Left ventricle myocardium (tissue), 1 donor: ENCODE data around the gene ANKRD37.

DNA sequence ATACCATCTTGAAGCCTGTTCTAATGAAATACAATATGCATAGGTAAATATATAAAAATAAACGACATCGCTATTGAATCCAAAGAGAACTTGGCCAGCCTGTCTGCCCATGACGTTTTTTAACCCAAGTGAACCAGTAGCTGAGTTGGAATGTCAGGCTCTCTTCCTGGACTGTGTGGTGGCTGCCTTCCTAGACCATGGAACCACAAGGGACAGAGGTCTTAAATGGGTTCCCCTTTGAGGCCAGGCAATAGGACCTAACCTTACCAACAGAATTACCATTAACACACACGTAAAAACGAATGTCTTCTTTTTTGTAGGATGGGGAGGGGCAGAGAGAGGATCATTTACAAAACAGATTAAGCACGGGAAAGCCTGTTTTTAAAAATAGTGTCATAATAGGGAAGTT lies 69.3 kb upstream of the ACSL1 start:
- PRO-cap: no peak

- PRO-cap: no peak
Observed at GRCh38 chr4:185202295-185202849, 1.4 kb downstream of the CFAP97 start.

DNA sequence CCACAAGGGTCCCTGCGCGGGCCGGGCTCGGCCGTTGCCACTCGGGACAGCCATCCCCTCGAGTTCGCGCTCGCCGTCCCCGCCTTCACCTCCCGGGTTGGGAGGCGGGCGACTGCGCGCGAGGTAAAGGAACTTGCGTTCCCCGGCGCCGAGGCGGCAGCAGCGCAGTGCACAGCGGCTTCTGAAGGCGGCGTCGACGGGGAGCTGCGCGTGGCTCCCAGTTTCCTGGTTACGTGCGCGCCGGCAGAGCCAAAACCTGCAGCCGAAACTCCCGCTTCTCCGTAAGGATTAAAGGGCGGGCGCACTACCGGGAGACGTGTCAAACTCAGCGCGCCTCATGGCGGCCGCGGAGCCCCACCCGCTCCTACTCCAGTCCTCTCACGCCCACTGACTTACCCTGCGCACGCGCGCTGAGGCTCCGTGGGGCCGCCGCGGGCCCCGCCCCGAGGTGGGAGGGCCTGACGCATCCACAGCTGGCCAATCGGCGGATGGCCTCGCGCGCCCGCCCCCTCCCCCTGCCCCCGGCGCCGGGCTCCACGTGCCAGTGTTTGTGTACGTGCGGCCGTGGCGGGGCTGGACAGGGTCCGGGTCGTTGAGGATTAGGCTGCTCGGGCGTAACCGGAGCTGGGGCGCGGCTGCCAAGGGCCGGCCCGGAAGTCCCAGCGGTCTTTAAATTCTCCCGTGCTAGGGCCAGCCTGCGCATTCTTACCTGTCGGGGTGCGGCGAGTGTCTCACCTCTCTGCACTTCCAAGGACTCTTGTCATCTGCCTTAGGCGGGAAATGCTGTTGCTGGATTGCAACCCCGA lies at the start of gene ANKRD37:
Gene ANKRD37, plus strand, starts transcription at position 698 of the 806 bp plus-strand sequence.
- PRO-cap: bidirectional peak, plus-strand start at position 700 of the sequence, minus-strand start at position 290 of the sequence

- PRO-cap: bidirectional peak, plus-strand start at chr4:185504696, minus-strand start at chr4:185504465
Observed at GRCh38 chr4:185504349-185505326, 30.7 kb downstream of the PDLIM3 start.

DNA sequence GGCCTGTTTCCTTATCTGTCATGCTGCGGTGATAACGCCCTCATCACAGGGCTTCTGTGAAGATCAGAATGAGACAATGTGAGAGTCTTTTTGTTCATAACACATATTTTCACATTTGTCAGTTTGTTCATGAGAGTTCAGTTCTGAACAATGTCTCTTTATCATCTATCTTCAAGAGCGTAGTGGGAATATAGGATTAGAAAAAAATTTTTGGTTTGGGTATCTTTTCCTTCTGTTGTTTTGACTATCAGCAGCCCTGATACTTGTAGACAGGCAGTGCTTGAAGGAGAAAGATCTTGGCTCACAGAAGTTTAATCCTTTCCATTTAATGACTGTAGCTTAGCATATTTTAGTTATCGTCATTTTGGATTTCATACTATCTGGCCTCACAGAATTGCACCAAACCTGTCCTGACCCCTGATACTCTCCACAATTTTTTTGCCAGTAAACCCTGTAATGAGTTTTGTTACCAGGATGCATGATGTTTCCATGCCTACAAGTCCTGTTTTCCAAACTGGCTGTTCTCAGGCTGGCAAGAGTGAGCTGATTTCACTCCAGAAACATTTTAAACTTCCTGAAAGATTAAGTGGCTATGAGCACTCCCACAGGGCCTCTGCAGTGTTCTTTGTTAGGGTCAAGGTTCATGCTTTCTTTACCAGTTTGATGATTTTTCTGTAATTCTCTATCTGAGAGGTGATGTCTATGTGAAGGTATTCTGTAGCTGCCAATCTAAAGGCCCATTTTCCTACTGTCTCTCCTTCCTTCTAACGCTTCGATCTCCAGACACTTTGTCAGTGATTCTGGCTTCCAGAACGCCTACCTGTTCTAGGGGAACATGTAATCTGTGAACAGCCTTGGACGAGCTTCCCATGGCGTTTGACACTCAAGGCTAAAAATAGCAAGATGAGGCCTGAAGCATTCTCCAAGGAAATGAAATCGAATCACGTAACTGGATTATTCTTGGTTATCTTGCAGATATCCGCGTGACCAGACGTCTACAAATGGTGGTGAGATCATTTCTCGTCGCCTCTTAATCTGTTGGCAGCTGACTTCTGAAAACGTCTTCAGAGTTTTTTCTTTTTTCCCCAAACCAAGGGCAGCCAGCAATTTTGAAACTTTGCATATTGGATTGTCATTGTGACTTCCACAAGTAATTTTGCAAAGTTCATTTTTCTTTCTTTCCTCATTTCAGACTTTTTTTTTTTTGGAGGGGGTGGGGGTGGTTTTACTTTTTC lies 31.7 kb upstream of the PDLIM3 start:
- PRO-cap: no peak

DNA sequence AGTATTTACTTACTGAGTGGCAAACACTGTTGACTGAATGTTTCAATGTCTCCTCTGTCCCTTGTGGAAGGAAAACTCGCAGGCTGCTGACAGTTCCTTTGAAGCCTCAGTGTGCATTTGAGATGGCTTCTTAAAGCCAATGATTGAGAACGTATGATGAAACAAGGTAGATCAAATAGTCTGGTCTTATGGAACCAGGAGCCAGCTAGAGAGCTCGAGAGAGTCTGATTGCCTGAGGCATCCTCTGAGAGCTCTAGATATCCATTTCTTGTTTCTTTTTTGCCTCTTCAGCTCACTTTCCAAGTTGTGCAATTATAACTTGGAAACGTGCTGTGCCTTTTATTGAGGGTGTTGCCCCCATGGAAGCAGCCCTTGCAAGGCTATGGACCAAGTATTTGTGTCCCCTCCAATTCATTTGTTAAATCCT lies 43.1 kb upstream of the PDLIM3 start:
- PRO-cap: no peak

DNA sequence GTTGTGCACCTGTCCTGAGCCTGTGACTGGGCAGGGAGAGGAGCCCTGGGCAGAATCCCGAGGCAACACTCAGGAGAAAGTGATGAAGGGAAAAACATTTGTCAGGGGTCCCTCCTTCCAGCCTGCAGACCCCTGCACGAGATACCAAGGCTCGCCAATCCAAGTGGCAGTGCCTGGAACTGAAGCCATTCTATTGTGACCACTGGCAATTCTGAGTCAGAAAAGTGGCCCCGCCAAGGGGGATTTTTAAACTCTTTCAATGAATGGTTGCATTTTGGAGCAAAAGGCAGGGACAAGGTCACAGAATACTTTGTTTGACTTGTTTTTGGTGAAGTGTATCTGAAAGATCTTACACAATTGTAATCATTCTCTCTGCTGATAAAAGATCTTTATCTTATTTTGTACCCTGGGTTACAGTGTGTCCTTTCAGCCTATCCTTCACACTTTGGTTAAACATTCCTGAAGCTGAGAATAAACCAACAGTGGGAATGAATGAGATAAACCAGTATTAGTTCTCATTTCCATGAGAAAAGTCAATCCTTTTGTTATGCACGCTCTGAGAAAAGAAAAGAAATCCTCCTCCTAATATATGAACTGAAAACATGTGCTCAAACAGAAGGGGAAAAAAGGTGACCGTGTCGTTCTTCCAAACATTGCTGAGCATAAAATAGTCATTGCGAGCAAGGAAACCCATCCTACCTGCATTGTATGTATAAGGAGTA lies 115.9 kb upstream of the PDLIM3 start:
- PRO-cap: no peak

DNA sequence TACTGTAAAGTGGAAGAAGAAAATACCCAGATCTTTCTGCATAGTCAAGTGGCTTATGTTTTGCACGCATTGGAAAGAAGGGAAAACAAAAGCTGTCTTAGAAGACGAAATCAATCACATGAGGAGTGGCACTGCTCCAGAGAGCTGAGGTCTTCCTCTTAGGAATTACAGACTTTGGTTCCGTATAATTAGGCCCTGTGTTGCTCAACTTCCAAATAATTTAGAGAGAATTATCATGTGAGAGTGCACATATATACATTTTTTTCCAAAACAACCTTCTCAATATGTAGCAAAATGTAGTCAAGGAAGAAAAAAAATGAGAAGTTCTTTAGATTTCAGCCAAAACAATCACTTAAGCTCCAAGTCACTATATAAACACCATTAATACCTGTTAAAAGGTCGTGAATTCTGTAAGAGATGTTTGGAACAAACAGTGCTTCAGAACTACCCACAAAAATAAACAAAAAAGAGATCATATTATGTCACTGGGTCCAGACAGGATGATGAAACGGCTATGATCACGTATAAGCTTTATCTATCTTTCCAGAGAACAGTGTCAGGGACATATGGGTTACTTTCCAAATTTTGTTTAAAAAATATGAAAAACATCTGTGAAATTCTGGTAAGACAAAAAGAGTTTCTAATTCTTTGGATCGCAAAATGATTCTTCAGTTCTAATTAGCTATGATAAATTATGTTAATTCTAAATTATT lies 90.2 kb downstream of the SORBS2 start:
- PRO-cap: no peak

DNA sequence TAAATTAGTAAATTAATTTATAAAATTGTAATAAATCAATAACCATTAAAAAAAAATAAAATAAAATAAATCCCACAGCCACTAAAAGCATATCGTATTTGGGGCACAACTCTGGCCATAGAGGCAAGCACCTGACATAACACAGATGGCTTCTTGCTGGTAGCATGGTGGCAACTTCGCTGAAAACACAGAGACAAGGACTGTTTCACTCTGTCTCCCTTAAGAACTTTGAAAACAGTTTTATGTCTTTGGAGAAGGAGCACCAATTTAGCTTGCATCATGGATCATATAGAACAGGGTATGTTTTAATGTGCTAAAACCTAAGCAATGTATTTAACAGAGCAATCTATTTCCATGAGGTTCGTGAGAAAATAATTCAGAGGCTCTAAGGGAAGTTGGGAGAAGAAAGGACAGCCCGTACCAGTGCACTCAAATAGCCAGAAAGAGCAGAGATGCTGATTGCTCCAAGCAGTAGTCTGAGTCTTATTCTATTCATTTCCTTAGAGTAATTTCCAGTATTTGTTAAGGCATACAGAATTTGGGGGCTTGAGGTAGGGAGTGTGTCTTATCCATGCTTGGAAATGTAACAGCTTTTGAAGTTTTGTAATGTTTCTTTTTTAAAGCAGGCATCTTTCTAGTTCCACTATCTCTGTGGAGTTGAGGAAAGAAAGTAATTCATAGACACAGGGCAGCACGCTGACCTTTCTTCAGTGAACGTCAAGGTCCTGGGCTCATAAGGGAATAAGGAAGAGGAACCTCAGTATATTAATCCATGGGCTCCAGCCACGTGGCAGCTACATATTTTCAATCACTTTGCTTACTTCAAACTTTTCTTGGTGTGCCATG lies 88.7 kb downstream of the SORBS2 start:
- PRO-cap: no peak

- PRO-cap: no peak
Observed at GRCh38 chr4:185742674-185743148, 69.3 kb downstream of the SORBS2 start.

- PRO-cap: no peak
Observed at GRCh38 chr4:185820181-185820479, 8.1 kb upstream of the SORBS2 start.

DNA sequence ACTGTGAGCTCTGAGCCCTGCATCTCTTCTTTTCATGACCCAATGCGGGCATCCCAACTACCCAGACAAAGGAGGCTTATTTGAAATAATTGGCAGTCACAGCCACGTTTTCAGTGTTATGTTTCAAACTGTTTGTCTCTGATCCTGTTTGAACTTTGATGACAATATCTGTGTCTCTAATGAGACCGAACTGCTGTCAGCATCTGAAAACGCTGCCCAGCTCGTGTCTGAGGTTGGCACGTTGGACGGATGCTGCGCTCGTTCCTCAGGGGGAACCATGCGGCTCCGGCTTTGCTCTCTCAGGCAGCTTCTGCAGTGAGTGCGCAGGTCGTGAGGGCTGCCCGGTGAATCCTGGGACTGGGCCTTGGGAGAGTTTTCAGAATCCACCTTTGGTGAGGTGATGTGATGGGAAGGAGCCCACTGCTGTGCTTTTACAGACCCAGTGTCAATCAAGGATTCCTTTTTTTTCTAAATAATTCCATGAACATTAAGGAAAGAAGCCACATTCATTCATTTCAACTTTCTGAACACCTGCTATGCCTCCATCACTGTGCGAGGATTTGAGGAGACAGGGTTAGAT lies 58.4 kb upstream of the SORBS2 start:
- PRO-cap: bidirectional peak, plus-strand start at position 315 of the sequence, minus-strand start at position 293 of the sequence

DNA sequence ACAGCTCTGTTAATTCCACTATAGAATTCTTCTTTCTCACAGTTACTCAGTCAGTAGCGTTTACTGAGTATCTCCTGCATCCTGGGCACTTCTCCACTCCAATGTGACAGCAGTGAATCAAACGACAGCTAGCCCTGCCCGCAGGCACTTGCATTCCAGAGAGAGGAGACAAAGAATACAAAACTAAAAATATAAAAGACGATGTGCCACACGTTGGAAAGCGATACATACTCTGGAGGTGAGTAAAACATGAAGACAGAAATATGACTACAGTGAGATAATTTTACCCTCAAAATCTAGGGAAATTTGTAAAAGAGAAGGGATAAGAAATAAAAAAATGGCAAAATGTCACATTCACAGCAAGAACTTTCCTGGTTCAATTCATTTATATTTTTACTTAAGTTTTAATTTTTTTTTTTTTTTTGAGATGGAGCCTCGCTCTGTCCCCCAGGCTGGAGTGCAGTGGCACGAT lies 53.4 kb upstream of the TLR3 start:
- PRO-cap: bidirectional peak, plus-strand start at position 194 of the sequence, minus-strand start at position 103 of the sequence

GRCh38 chr4:186027221-186027720 lies 41.7 kb upstream of the TLR3 start:
- PRO-cap: no peak

DNA sequence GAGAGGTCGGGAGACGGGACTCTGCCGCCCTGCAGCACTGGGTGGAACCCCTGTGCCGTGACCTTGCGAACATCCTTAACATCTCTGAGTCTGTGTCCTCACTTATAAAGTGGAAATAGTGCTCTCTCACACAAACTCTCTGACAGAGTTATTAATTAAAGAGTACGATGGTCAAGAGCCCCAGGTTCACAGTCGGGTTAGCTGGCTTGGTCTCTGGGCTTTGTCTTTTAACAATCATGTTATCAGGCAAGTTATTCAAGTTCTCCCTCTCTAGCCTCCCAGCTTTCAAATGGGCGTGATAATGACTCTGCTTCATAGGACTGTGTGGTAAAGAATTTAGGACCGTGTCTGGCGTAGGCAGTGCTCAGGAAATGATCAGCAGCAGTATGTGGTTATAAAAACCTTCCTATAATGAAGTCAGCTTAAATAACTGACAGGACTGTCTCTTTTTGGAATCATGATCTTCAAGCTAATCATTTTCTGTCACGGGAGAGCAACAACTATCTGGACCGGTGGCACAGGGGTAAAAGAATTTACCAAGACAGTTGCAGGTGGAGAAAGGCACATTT lies 10.3 kb downstream of the TLR3 start:
- PRO-cap: no peak

DNA sequence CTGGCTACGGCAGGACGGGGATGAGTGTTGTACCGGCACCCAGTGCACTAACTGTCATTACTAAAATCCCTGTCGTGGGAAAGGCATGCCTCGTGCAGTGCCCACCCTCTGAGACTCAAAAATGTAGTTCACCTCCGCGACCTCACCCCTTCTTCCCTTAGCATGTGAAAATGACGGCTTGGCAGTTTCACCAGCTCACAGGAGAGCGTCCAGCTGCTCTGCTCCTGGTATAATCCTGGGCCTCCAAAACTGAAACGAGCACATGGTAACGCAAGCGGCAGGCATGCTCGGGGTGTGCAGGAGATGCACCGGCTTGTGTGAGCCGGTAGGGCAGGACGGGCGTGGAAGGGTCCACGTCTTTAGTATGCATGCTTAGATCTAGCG lies 47.4 kb upstream of the CYP4V2 start:
- PRO-cap: no peak

- PRO-cap: no peak
Observed at GRCh38 chr4:186205122-186205562, 13.8 kb downstream of the CYP4V2 start.

- PRO-cap: no peak
Observed at GRCh38 chr4:186258095-186258738, 7.8 kb upstream of the F11 start.

- PRO-cap: no peak
Observed at GRCh38 chr4:186260593-186261554, 5.1 kb upstream of the F11 start.

DNA sequence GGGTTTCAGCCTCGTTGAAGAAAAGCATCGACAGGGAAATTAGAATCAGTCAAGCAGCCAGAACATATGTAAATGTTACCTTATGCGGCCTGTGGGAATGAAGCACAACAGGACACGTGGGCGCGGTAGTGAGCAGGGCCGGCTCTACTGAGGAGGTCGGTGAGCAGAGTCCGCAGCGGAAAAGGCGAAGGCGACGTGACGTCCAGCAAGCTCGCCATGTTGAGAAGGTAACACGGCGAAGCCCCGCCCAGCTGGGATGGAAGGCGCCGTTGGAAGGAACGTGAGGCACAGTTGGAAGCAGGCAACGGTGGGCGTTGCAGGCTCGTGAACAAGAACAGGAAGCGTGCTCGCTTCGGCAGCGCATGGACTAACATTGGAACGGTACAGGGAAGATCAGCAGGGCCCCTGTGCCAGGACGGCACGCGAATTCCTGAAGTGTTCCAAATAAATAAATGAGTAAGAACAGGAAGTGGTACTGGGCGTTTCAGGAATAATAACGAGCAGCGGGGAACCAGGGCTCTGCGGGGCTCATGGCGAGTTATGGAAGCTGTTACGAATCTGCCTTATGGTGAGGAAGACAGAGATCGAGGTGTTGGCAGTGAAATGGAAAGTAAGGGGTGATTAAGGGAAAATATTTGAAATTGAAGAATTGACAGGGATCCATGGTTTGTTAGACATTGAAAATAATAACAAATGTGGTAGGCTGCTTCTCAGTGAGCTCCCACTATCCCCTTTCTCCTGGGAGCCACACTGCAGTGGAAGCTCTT lies 54.4 kb downstream of the MTNR1A start:
- PRO-cap: no peak